REH cell (cell line): Measurements from ENCODE around the gene SYNPO.

DNA sequence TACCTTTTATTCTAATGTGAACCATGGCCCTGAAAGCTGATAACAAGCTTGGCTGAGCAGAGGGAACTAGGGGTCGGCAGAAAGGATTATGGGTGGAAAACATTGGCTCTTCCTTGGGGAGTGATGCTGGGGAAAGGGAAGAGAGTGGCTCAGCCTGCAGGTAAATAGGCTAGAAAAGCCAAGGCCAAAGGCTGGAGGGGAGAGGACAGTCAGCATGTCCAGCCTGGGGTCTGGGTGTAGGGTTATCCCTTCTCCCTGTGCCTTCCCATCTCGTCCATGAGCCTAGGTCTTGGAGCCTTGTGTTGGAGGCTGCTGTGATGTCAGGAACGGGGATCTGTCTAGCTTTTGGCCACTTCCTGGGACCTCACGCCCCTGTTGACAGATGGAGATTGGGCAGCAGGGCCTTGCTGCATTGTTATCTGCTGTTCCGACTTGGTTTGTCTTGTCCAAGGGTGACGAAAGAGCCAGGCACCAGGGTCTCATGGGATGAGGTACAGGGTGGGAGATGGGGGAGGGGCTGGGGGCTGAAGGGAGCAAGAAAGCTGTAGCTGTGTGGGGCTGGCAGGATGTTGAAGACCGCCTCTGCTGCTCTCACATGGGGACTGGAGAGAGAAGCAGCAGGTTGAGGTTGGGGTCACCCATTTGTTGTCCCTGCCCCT lies 10.9 kb downstream of the CD74 start:
- PRO-cap, result no peak

- PRO-cap, result bidirectional peak, plus-strand start at chr5:150411527, minus-strand start at chr5:150411441
These were observed 1.3 kb downstream of the CD74 start for GRCh38 chr5:150411136-150412042.

- PRO-cap, result no peak
These were observed 3.0 kb downstream of the RPS14 start for GRCh38 chr5:150446267-150447193.

DNA sequence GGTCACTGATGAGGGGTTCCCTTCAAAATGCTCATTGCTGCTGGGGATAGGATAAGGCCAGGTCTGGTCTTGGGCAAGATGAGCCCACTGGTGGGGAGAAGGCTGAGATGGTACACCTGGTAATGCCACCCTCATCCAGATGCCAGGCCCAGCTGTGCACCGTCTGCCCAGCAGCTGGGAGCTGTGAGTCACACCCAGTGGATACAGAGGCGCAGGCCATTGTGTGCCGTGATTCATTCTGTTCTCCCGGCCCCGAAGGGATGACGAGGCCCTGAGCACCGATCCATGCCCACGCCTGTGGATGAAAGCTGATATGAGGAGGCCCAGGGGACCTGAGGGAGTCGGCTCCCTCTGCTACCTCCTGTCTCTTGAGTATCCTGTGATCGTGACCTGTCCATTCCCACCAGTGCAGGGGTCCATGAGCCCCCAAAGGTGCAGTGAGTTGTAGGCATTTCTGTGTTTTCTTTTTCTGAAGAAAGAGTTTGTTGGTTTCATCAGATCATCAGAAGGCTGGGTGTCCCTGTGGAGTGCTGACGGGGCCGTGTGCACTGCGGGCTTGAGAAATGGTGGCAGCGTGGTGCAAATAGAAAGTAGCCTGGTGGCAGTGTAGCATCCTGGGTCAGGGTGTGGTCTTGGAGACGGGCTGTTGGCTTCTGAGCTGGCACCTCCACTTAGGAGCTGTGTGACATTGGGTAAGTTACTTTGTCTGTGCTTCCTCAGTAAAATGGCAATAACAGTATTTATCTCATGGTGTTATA lies 10.2 kb upstream of the NDST1 start:
- PRO-cap, result no peak

DNA sequence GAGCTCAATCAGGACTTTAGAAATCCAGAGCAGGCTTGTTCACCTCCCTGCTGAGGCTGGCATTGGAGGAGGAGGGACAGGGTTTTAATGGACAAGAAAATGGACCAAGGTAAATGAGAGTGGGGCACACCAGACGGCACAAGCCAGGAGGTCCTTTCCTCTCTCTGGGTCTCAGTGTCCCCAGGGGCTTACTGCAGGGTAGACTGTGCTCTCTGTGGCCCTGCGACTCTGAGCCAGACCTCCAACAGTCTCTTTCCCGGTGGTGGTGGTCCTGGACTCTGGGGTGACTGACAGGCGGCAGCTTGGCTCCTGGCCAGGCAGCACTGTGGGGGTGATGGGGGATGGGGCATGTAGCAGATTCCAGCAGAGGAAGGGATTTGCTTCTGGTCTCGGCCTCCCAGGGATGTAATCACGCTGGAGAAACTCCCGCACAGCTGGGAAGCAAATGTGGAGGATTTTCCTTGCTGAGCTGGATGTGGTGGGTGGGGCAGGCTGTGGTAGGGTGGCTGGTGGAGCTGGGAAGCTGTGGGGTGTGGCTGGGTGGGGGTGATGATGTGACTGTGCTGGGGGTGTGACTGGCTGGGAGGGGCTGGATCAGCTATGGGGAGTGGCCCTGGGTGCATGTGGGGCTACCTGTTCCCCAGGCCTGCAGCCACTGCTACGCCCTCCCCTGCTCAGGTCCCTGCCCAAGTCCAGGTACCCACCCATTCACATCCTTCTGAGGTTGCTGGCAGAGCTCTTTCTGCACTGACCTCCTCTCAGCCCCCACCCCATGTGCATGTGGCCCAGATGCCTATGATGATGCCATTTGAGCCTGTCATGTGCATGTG lies 3.7 kb downstream of the NDST1 start:
- PRO-cap, result no peak

DNA sequence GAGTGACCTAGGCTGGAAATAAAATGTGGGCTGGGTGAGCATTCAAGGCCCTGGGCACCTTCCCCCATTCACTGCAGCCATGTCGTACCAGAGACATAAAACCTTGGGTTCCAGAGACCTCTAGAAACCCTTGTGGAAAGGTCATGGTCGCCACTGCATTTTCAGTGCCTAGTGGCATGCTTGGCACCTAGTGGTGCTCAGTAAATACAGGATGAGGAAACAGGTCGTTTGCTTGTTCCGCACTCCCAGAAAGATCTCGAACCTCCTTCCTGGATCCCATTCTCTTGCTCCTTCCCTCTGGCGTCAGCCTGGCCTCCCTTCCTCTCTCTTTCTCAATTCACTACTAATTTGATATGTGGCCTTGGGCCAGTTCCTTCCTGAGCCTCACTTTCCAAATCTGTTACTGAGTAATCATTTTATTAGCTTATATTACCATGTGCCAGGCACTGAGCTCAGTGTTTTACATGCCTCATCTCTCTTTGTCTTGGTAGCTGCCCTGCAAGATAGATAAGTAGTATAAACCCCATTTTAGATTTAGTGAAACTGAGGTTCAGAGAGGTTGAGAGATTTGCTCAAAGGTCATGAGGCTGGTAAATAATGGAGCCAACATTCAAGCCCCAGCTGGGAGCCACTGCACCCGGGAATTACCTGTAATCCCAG lies 4.5 kb downstream of the NDST1 start:
- PRO-cap, result no peak

- PRO-cap, result no peak
These were observed 37.3 kb upstream of the SYNPO start for GRCh38 chr5:150603036-150603705.

- PRO-cap, result no peak
These were observed 1.5 kb upstream of the SYNPO start for GRCh38 chr5:150638680-150639736.

DNA sequence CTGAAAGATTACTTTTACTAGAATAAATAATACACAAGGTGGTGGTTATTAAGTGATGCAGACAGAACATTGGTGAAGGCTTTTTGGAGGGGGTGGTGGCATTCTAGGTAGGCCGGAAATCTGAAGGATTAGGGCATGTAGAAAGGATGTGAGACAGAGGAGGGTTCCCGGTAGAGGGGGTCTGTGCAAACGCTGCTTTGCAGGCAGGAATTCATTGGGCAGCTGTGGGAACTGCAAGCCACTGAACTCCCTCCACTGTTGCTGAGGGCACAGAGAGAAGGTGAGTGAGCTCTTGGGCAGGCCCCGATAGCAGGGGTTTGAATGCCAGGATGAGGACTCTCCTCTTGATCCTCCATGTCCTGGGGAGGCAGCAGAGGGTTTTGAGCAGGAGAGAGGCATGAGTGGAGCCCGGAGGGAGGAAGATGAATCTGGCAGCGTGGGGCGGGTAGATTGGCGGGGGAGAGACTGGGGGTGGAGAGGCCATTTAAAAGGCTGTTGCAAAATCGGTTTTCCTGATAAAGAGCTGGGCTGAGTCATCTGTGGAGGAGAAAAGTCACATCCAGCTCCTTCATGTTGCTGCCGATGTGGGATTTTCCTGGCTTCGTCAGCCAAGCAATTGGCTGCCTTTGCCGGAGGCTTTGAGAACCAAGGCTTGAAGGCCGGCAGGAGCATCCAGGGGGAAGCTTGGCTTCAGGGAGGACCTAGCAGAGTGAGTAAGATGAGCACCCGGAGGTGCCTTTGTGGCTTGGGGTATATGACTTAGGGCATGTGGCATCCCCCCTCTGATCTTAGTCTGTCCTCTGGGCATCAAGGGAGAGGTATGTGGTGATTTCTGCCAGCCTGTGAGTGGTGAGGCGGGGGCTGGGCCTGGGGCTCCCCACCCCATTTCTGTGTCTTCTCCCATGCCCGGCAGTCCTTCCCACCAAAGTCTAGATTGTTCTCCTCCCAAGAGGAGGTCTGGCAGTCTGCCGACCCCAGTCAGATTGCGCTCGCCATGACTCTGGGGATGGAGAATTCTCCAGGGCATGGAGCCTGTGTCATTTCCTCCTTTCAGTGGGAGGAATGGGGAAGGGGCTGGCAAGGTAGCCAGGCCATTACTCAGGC lies at the start of gene SYNPO:
TSS of gene SYNPO (plus strand) at position 515 of the 1,104 bp plus-strand sequence.
- PRO-cap, result no peak

DNA sequence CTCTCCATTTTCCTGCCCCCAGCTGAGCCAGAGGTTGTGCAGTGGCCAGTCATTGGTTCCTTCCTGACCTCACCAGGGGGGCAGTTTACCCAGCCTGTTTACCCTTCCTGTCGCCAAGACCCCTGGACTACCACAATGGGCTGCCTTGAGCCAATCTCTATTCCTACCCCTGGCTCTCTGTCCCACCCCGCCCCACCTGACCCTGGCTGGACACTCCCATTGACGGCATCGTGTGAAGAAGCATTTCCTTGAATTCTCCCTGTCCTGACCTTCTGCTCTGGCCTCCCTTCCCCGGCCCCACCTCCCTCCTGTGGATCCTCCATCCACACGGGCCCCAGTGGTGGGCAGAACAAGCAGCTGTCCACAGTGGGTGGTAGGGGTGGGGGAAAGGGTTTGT lies 788 bp downstream of the SYNPO start:
- PRO-cap, result no peak

DNA sequence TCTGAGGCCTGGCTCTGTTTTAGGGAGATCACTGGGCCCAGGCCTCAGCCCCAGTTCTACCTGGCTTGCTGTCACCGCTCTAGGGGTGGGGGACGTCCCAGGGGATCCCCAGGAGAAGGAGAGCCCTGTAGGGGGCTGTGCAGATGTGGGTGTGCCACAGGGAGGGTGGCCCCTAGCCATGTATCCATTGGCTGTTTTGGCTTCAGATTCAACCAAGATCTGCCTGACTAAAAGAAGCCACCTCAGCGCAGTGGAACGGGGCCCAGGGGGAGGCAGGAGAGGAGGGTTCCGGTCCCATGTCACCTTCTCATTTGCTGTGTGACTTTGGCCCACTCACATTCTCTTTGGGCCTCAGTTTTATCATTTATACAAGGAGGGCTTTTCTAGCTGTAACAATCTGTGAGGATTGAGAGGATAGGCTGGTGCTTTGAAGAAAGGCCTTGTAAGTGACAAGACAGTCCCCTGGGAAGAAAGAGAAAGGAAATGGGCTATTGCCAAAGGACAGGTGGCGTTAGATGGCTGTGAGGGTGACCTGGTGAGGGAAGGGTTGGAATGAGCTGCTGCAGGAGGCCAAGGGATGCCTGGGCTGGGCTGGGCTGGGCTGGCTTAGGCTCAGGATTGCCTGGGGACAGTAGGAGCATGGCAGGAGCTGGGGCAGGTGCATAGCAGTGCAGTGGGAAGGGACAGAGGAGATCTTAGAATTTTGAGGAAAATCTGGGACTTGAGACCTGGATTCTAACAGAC lies 9.9 kb upstream of the MYOZ3 start:
- PRO-cap, result no peak

DNA sequence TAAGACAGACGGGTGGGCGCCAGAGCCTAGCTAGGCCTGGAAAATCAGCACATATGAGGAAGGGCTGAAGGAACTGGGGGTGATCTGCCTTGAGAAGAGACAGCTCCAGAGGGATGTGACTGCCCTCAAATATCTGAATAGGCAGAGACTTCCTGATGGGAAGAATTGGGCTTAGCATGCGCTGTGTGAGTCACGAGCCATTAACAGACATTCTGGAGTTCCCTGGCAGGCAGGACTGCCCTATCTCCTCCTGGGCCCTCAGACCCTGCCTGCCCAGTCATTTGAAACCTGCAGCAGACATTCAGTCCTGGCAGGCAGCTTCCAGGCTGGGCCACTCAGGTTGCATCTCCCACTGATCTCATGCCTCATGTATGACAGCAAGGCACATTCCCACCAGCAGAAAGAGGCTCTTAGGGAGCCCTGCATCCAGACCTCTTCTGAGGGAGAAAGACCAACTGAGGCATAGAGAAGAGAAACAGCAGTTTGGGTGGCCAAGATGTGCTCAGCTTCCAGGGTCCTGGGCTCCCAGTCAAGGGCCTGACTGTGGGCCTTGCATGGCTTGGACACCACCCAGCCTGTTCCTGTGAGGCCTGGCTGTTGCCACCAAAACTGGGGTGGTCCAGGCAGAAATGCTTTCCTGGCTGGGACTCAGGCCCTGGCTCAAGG lies 13.0 kb downstream of the MYOZ3 start:
- PRO-cap, result no peak

- PRO-cap, result no peak
These were observed 5.3 kb downstream of the DCTN4 start for GRCh38 chr5:150753485-150754001.

DNA sequence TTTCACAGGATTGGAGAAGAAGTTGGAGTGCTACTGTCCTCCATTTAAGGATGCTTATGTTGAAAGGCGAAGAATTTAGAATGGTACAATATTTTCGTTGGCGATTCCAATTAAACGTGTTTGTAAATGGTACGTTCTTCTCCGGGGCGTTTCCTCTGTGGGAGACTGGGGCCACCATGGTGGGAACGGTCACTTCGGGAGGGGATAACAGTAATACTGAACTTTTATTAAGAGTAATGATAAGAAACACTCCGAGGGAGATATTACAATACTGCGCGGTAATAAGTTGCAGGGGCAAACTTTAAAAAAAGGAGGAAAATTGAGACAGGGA lies 41.9 kb upstream of the ZNF300 start:
- PRO-cap, result no peak

- PRO-cap, result no peak
These were observed 2.3 kb downstream of the GPX3 start for GRCh38 chr5:151022590-151023253.

GRCh38 chr5:151028281-151029200 lies 8.2 kb downstream of the GPX3 start:
- PRO-cap, result no peak

DNA sequence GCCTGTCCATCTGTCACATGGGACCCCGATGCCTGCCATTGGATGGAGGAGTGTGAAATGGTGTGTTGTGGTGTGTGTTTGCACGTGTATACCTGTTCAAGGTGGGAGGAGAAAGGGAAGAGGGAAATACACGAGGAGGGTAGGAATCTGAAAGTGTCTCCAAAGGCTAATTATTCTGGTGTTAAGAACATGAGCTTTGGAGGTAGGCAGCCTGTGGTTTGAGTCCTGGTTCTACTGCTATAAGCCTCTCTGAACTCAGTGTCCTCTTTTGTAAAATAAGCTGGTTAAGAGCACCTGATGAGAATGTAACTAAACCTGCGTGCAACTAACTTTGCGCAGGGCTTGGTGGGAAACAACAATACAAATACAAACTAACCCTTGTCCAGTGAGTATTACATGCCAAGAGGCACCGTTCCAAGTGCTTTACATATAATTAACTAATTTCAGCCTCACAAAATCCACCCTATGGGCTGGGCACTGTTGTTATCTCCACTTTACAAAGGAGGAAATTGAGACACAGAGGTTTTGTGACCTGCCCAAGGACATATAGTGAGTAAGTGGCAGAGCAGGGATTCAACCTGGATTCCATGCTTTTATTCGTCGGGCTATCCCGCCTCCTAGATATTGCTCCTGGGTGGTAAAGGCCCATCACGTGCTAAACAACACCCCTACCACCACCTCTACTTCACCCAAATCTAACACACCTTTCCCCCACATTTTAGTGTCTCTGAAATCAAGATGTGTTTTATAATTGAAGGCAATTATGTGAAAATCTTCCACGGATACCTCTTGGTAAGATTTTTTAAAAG lies 26.2 kb upstream of the TNIP1 start:
- PRO-cap, result no peak

- PRO-cap, result no peak
These were observed 26.7 kb downstream of the ANXA6 start for GRCh38 chr5:151130701-151131387.

DNA sequence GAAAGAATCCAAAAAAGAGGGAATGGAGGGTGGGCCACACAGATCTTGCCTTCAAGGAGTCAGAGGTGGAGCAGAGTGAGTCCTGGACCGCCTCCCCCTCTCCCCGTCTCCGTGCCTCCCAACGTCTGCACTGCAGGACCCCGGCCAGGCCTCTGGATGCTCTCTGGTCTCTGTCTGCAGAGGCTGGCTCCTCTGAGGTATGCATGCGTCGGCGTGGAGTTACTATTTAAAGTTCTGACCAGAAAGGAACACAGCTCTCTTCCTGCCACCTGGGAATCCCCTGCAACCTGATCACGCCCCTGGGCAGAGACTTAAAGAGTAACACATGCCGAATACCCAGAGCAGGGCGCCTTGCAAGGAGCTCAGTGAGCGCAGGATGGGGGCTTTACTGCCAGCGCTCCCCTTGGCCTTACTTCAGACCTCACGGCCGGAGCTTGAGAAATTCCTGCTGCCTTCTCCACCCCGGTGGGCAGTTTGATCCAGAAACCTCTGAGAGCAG lies 16.0 kb downstream of the ANXA6 start:
- PRO-cap, result no peak

DNA sequence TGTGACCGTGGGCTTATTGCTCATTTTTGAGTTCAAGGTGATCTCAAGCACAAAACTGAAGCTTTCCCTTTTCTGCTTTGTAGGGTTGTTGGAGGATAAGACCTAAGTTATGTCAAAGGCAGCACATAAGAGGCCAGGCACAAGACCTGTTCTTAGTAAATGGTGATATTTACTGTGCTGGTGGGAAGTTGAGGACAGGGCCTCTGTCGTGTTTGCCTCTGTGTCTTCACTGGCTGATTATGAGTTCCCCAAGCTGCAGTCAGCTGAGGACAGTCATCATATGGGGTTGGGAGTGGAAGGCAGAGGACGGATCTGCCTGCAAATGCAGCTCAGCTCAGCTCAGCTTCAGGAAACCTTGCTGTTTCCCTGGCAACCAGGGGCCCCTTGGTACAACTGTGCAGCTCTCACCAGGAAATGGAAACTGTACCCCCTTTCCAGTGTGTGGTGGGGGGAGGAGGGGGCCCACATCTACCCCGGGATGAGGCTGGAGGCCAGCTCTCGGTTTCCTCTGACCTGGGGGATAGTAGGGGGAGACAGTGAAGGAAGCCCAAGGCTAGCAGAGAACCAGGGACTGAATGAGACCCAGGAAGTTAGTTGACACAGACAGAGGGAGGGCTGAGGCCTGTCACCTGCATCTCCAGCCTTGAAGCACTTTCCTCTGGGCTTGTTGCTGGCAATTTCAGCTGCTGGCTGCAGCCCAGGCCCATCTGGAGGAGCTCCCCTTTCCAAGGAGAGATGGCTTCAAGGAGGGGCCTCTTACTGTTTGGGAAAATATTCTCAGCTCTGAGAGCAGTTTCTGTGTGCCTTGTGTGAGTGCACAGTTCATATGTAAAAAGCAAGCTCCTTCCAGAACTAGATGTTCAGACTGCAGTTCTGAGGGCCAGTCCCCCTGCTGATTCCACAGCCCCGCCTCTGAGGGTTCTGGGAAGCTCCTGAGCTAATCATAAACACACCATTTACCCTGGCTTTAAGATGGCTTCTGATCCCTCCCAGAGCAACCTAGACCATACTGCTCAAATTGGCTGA lies 7.0 kb downstream of the ANXA6 start:
- PRO-cap, result bidirectional peak, plus-strand start at position 279 of the sequence, minus-strand start at position 241 of the sequence; bidirectional peak, plus-strand start at position 593 of the sequence, minus-strand start at position 577 of the sequence